Left lung (tissue), 1 donor: Measurements from ENCODE around the genes ZNF554 and SMIM24.

DNA sequence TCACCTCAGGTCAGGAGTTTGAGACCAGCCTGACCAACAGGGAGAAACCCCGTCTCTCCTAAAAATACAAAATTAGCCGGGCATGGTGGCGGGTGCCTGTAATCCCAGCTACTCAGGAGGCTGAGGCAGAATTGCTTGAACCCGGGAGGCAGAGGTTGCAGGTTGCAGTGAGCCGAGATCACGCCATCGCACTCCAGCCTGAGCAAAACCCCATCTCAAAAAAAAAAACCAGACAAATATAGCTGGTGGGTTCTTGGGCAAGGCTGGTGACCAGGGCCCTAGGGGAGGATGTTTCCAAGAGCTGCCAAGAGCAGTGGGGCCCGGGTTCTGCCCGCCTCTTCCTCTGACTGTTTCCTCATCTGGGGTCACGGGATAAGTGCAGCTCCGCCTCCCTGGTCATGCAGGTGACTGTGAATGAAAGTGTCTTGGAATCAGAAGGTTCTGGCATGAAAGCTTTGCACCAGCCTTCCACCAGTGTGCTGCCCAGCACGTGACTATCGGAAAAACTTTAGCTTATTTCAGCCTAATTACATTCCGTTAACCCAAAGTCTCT lies 85.9 kb downstream of the GNG7 start:
- PRO-cap = bidirectional peak, plus-strand start at position 434 of the sequence, minus-strand start at position 212 of the sequence

- PRO-cap = bidirectional peak, plus-strand start at chr19:2634888, minus-strand start at chr19:2634667; bidirectional peak, plus-strand start at chr19:2635185, minus-strand start at chr19:2634974
These were observed 67.9 kb downstream of the GNG7 start for GRCh38 chr19:2634128-2635391.

GRCh38 chr19:2757107-2757506 lies 17.3 kb upstream of the SLC39A3 start:
- PRO-cap = unidirectional peak, minus-strand start at chr19:2757360

DNA sequence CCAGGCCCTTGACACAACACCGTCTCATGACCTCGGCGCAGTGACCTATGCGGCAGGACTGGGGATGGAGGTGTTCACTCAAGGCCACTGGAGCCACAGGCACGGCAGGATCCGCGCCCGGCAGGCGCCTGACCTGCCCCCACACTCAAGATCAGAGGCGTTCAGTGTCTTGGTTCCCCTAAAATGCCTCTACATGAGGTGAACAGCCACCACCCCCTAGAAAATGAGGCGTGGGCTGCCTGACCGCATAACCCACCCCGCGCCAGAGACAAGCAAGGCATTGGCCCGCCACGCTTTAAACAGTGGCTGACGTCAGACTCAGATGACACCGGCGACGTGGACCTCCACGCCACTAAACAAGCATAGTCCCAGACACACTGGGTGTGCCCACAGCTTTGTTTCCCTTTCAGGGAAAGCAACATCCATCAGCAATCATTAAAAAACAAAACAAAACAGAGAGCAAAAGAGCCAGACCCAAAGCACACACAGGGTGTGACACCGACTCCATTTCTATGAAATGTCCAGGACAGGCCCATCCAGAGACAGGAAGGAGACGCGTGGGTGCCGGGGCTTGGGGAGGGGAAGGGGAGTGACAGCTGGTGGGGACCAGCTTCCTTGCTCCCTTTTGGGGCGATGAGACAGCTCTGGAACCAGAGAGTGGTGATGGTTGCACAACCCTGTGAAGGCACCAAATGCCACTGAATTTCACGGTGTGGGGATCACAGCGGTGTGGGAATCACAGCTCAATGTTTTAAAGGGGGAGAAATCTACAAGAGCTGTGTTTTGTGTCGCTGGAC lies 7.8 kb downstream of the SGTA start:
- PRO-cap = no peak

DNA sequence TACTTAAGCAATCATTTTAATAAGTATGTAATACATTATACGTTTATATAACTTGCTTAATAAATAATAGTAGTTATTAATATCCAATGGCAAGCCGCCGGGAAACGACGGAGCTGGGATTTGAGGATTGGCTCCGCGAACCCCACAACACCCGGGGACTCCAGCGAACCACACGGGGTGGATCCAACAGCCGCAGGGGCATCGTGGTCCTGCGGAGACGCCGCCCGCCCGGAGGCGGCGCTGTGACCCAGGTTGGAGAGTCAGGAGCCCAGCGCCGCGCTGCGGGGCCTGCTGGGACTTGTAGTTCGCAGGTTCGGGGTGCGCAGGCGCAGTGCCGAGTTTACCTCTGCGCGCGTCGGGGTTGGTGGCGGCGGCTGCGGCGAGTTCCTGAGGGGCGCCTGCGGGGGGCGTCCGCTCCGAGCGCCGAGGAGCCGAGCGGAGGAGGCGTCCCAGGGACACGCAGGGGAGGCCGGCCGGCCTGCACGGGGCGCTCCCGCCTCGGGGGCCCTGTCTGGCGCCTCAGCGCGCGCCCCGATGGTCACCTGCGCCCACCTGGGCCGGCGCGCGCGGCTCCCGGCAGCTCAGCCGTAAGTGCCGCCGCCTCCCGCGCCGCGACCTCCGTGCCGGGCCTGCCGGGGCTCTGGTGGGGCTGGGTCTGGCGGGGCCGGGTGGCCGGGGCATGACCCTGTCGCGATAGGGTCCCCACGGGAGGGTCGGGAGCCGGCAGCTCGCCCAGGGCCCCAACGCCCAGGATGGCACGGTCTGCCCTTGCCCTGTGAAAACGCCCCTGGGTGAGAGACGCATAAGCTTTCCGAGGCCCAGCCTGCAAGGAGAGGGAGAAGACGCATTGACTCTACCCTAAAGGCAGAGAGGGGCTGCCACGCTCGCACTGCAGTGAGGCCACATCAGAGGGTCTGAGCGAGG lies at the start of gene ZNF554:
Gene ZNF554 (plus strand): TSS at position 331 of the 924 bp plus-strand sequence.
- PRO-cap = bidirectional peak, plus-strand start at position 349 of the sequence, minus-strand start at position 179 of the sequence

GRCh38 chr19:2983642-2984355 lies 6.4 kb downstream of the TLE6 start:
- PRO-cap = no peak

DNA sequence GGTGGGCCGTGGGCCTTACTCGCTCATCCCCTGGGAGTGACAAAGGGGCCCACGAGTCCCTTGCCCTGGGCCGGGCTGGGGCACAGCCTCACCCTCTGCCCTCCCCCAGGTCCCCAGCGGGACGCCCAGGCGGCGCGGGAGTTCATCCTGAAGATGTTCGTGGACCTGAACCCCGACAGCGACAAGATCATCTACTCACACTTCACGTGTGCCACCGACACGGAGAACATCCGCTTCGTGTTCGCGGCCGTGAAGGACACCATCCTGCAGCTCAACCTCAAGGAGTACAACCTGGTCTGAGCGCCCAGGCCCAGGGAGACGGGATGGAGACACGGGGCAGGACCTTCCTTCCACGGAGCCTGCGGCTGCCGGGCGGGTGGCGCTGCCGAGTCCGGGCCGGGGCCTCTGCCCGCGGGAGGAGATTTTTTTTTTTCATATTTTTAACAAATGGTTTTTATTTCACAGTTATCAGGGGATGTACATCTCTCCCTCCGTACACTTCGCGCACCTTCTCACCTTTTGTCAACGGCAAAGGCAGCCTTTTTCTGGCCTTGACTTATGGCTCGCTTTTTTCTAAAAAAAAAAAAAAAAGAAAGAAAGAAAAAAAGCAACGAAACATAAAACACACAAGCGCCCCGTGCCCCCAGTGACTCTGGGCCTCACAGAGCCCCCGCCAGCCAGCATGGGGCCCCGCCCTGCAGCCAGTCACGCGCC lies 14.8 kb upstream of the GNA15 start:
- PRO-cap = no peak

GRCh38 chr19:3137214-3137545 lies 1.3 kb downstream of the GNA15 start:
- PRO-cap = no peak

- PRO-cap = bidirectional peak, plus-strand start at chr19:3142114, minus-strand start at chr19:3141963
These were observed 6.2 kb downstream of the GNA15 start for GRCh38 chr19:3141766-3142766.

DNA sequence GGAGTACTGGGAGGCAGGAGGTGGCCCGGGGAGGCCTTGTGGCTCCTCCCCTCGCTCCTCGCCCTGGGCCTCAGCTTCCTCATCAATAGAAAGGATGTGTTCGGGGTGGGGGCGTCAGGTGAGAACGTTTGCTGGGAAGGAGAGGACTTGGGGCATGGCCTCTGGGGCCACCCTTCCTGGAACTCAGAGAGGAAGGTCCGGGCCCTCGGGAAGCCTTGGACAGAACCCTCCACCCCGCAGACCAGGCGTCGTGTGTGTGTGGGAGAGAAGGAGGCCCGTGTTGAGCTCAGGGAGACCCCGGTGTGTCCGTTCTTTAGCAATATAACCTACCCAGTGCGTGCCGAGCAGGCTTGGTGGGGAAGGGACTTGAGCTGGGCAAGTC lies 15.8 kb upstream of the CELF5 start:
- PRO-cap = no peak

DNA sequence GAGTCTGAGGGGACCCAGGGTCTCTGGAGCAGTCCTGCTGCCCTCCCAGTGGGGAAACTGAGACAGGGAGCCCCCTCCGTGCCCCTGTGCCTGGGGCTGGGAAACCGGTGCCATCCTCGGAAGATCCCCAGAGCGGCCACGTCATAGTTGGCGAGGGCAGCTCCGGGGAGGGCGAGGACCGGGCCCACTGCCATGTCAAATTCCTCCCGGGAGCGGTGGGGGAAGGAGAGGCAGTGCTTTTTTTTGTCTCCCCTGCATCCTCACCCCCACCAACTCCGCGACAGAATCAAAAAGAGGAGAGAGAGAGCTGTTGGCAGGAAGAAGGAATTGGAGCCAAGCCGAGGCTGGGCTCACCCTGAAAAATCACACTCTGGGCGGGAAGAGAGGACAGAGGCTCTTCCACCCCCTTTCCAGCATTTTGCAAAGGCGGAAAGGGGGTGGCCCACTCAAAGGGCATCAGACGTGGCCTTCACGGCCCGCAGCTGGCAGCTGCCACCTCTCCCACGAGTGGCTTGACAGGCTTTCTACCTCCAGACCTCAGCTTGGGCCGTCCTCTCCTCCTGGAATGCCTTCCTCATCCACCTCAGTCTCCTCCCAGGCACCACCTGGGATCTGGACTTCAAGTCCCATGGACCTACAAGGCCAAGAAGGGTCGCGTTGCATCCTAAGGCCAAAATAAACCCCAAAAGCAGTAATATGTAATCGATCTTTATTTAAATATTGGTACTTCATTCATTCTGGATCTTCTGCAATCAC lies 19.6 kb upstream of the NFIC start:
- PRO-cap = unidirectional peak, plus-strand start at position 204 of the sequence

- PRO-cap = no peak
These were observed 9.6 kb downstream of the NFIC start for GRCh38 chr19:3376003-3376392.

DNA sequence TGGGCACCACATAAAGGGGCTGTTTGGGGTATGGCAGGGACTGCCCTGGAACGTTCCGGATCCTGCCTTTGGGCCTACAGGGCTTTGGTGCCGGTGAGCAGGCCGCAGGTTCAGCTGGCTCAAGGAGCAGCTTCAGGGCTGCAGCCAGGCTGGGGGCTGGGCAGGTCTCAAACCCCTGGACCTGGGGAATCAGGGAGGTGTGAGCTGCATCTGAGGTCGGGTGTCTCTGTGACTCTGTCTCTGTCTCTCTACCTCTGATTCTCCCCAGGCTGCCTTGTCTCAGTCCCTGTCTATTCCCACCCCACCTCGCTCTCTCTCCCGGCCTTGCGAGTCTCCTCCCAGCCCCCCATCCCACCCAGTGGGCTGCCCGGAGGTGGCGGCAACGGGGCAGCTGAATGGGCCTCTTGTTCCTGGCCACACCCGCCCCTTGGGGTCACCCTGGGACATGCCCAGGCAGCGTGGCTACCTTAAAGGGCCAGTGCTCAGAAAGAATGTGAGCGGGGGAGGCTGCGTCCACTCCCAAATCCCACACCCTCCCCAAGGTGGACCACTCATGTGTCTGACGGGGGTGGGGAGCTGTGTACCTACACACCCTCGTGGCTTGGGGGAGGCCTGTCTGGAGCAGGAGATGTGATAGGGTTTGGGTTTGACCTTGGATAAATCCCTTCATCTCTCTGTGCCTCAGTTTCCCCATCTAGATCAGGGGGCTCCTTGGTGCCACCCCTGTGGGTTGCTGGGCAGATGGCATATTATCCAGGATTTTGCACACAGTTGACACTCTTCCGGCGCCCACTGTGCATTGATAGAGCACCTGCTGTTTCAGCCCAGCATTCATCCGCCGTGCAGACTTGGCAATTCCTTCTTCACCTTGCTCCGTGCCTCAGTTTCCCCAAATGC lies 31.2 kb downstream of the NFIC start:
- PRO-cap = no peak

GRCh38 chr19:3402266-3402733 lies 35.9 kb downstream of the NFIC start:
- PRO-cap = no peak

DNA sequence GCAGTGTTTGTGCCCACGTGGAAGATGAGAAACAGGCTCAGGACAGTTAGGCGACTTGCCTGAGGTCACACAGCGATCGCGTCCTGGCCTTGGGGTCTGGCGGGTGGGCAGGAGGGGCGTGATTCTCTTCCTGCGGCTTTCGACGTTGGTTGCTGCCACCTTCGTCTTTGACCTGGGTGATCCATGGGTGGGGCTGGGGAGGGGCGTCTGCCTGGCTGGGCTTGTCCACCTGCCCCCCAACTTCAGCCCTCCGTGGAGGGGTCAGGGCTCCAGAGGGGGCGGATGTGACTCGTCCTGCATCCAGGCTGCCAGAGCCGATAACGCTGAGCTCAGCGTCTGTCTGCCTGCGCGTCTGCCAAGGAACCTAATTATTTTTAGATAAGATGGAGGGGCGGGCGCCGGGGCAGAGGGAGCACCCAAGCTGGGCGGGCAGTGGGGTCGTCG lies 57.0 kb downstream of the SMIM24 start:
- PRO-cap = no peak

GRCh38 chr19:3470719-3471091 lies 9.6 kb downstream of the SMIM24 start:
- PRO-cap = unidirectional peak, plus-strand start at chr19:3471008

GRCh38 chr19:3480368-3481305 lies at the start of gene SMIM24:
SMIM24 (minus strand) TSS chr19:3480525.
- PRO-cap = no peak

- PRO-cap = no peak
These were observed 7.9 kb upstream of the SMIM44 start for GRCh38 chr19:3491065-3491642.

DNA sequence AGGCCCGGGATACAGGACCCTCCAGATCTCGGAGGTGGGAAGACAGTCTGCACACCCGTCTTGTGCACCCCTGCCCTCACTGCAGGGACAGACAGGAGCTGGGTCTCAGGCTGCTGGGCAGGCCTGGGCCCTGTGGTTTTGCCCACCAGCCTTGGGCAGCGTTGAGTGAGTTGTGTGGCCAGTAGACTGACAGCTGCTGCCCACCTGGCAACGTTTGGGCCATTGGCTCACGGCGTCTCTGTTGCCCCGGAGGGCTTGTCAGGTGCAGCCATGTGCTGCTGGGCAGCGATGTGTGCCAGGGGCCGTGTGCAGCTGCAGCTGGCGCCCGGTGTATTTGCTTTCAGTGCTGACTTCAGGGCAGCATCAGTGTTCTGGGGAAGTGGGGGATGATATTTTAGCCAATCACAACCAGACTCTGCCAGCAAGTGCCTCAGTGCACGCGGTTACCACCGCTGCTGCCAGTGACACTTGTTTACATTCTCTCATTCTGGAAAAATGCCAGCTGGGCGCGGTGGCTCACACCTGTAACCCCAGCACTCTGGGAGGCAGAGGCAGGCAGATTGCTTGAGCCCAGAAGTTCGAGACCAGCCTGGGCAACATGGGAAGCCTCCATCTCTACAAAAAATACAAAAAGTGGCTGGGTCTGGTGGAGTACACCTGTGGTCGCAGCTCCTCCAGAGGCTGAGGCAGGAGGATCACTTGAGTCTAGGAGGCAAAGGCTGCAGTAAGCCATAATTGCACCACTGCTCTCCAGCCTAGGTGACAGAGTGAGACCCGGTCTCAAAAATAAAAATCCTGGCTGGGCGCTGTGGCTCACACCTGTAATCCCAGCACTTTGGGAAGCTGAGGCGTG lies 10.7 kb downstream of the FZR1 start:
- PRO-cap = no peak

- PRO-cap = no peak
These were observed 14.6 kb upstream of the TEKTIP1 start for GRCh38 chr19:3523914-3525252.